ENCODE results near the genes ZFC3H1 and OSBPL8.

DNA sequence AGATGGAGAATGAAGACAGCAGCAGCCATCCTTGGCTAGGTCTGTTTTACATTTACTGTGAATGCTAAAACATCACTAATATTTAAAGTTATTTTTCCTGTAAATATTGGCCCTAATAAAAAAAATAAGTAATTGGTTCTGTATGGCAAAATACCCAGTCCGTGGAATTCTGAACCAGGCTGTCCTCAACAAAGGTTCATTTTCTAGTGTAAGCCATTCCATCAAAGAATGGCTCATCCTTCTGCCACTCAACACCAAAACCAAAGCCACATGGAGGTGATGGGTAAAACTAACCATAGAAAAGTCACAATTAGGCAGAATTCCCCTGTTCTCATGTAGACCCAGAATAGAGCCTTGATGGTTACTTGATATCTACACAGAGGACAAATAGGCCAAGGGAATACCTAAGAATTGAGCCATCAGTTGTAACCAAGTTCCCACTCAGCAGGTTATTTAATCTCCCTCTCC, 90.9 kb downstream of the LGR5 start:
- RRBS: no CpG with 5 or more reads among the region's 1 CpG

DNA sequence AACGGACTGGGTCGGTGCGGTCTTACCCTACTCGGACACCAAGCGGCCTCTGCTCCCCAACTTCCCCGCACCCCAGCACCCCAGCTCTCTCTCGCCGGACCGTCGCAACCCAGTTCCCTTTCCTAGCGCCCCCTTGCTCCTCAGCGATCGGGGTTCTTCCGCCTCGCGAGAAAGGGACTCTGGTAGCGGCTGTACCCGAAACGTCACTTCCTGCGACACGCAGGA, at the start of gene ZFC3H1:
ZFC3H1 (minus strand) TSS at position 157 of the 225 bp plus-strand sequence.
- RRBS: no CpG with 5 or more reads among the region's 21 CpGs

GRCh38 chr12:71664765-71665118, 641 bp downstream of the THAP2 start:
- RRBS: no CpG with 5 or more reads among the region's 8 CpGs

DNA sequence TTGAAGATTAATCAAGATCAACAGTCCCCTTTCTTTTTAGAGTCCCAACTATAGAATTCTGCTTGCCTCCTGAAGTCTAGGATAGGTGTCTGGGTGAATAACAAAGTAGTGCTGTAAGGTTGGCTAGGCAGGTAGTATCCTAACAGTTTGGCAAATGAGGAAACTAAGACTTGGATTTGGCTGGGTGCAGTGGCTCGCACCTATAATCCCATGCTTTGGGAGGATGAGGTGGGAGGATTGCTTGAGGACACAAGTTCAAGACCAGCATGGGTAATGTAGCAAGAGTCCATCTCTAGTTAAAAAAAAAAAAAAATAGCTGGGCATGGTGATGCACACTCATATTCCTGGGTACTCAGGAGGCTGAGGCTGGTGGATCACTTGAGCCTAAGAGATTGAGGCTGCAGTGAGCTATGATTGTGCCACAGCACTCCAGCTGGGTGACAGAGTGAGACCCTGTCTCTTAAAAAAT, 6.1 kb downstream of the RAB21 start:
- RRBS: no CpG with 5 or more reads among the region's 1 CpG

GRCh38 chr12:71885067-71885876, 45.7 kb downstream of the TBC1D15 start:
- RRBS: no CpG with 5 or more reads among the region's 2 CpGs

GRCh38 chr12:71892981-71893633, 45.5 kb upstream of the TPH2 start:
- RRBS: no CpG with 5 or more reads among the region's 1 CpG

DNA sequence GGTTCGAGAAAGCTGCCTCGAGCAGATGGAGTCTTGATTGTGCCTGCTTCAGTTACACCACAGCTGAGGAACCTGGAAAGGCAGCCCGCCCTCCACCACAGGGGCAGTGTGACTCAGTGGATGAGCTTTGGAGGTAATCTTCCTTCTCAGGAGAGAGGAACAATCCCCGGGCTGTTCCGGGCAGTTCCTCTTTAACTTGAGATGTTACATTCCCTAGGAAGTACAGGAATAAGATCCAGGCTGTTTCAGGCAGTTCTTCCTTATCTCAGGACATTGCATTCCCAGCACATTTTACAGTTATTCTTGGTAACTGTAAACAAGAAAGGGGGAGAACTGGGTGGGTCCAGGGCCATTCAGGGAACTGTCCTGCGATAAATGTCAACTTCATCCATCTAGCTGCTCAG, 16.7 kb upstream of the TRHDE start:
- RRBS: no CpG with 5 or more reads among the region's 6 CpGs

GRCh38 chr12:75658823-75659236, 147.4 kb upstream of the KRR1 start:
- RRBS: no CpG with 5 or more reads among the region's 4 CpGs

DNA sequence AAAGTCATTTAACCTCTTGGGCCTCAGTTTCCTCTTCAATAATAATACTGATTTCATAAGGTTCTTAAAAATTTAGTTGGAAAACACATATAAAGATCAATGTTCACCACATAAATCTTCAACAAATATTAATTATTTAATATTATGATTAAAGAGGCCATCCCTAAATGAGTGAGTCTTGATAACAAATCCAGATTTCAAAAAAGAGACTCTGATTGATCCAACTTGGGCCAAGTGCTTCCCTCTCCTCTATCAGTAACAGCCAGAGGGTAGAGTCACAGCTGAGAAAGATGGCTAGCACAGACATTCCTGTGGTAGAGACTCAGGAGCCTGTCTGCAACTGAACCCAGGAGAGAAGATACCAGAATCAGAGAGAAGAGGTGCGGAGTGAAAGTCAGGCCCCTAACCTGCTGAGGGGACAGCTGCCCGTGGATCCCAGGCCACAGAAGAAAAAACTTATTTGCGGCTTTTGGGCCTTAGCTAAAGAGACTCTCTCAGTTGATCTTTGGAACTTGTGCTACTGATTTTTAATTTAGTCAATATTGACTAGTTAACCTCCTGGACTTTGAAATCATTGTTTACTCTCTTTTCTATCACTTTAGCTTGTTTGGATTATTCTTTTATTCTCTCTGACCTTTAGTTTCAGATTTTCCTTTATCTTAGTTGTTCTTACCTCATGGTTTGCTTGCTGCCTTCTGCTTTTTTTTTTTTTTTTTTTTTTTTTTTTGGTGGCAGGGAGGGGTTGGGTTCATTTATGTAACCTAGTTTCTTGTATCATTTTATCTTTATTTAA, 154.7 kb upstream of the KRR1 start:
- RRBS: no CpG with 5 or more reads among the region's 3 CpGs

- RRBS: no CpG with 5 or more reads among the region's 5 CpGs
These were observed 269.2 kb downstream of the NAP1L1 start for GRCh38 chr12:75815143-75815826.

DNA sequence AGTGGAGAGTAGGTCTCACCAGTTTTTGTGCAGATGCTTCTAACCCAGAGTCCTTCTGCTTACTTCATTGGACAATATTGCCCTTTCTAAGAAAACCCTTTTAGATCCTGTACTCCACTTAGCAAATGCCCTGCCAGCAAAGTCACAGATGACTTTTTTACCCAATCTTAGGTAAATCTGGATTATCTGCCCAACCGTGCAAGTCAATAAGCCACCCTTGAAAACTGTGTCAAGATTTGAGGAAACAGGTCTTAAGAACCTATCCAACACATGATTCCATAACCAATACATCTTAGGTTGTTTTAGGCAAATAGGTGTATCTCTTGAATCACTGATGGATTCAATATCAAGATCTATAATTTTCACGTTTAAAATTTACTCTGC, 58.7 kb downstream of the NAP1L1 start:
- RRBS: no CpG with 5 or more reads among the region's 2 CpGs

- RRBS: no CpG with 5 or more reads among the region's 8 CpGs
These were observed 35.6 kb downstream of the NAP1L1 start for GRCh38 chr12:76048685-76049516.

- RRBS: no CpG with 5 or more reads among the region's 4 CpGs
These were observed 29.2 kb downstream of the OSBPL8 start for GRCh38 chr12:76530102-76531124.

GRCh38 chr12:76559613-76560455, at the start of gene OSBPL8:
Gene OSBPL8, minus strand, starts transcription at chr12:76559771.
- RRBS: under 1% methylated on average over 10 of the region's 52 CpGs

GRCh38 chr12:76866076-76866732, 12.6 kb downstream of the CSRP2 start:
- RRBS: no CpG with 5 or more reads among the region's 11 CpGs

DNA sequence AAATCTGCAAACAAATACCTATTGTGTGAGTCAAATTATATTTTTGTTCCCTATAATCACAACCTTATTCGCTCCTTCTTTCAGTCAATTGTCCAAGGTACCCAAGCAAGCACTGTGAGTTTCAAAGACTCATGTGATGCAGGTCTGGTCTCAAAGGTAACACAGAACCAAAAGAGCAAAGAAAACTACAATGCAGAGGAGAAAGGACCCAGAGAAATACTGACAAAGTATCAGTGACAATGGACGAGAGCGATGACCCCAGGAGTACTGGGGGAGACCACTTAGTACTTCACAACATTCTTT, 1.4 kb downstream of the CSRP2 start:
- RRBS: no CpG with 5 or more reads among the region's 3 CpGs

GRCh38 chr12:77967939-77968962, 137.6 kb downstream of the NAV3 start:
- RRBS: no CpG with 5 or more reads among the region's 8 CpGs